Metastatic Pancreatic Carcinoma in the Ovary (tissue), 1 donor: ENCODE measurements around a stretch of chr3.

- PRO-cap: no peak
Observed at GRCh38 chr3:65619111-65619812, 419.5 kb downstream of the MAGI1 start.

GRCh38 chr3:65695996-65696352 is 342.7 kb downstream of the MAGI1 start:
- PRO-cap: no peak

DNA sequence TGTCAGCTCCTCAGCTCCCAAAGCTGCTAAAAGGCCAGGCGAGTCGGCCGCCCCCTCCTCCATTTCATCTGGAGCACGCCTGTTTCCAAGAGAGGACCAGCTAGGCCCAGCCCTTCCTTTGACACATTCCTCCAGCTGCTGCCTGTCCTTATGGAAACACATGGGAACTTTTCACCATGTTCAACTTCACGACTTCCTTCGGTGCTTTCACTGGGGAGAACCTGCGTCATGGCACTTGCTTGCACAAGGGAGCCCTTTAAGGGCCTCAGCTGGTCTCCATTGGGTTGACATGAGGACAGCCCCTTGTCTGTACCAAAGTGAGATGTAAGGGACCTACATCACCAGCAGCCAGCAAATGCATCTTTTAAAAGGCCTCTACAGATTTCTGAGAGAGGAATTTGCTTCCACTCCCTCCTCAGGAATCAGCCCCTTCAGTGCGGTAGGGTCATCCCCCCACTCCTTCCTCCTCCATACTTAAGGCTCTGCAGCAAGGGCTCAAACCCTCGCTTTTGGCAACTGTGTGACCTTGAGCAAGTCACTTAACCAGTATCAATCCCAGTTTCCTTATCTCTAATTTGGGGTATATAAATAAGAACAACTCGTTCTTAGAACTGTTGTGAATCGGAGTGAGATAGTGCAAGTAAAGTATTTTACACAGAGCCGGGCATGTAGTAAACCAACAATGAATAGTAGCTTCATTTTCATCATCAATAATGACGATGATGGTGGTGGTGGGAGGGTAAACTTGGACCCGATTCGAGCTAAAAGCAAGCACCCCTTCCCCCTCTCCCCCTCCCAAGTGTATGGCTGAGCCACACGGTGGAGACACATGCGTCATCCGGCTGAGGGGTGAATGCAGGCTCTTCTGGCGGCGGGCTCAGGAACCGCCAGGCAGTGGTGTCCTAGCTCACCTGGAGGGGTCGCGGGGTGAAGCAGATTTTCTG is 1.8 kb downstream of the MAGI1 start:
- PRO-cap: unidirectional peak, plus-strand start at position 837 of the sequence

- PRO-cap: no peak
Observed at GRCh38 chr3:66280376-66280739, 59.6 kb downstream of the SLC25A26 start.

DNA sequence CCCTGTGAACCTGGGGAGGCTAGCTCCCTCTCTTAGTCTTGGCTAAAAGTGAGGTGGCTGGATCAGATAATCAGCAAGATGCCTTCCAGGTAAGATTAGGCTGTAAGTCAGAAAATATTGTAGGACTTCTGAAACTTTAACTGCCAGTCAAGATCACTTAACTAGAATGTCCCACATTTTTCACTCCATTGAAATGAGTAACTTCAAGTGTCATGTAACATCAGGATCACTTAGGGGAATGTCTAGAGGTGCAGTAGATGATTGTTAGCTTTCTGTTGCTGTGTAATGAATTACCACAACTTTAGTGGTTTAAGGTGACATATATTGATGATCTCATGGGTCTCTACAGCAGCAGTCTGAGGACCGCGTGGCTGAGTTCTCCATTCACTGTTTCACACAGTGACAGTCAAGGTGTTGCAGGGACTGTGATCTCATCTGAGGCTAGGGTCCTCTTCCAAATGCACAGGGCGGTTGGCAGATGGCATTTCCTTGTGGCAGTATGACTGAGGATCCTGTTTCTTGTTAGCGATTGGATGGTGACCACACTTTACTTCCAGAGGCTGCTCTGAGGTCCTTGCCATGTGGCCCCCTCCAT is 82.7 kb downstream of the SLC25A26 start:
- PRO-cap: no peak

DNA sequence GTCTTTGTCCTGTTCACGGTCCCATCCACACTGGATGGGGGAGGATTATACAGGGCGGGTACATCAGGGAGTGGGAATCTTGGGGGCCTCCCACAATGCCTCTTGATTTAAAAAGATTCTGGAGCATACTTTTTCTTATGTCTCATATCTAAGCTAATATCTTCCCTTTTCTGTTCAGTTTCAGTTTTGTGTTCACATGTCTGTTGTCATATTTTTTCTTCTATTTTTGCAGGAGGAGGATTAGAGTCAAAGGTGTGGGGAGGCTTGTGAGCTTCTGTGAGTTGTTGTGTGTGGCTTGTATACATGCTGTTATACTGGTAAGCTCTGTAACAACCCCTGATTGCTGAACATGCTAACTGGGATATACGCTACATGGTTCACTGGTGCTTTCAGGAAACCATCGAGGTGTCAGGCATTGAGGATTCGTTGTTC is 83.4 kb downstream of the SLC25A26 start:
- PRO-cap: no peak

DNA sequence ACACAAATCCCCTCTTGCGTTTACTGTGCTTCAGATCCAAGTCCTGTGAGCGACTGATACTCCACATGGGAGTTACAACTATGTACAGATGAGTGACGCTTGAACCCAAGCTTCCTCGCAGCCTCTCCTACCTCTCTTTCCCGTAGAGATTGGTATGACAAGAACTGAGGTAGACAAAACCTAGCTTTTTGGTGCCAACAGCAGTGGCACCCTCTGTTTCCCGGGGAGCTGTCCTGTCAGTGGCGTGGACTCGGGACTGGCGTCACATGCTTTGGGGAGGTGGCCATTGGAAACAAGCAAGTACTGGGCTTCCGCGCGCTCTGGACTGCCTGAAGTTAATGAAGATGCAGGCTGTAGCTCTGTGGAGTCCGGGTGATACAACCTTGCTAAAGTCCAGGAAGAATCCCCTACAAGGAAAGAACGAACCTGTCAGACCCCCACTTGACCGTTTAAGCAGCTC is 120.7 kb downstream of the LRIG1 start:
- PRO-cap: no peak

- PRO-cap: no peak
Observed at GRCh38 chr3:66418248-66419109, 82.3 kb downstream of the LRIG1 start.

- PRO-cap: no peak
Observed at GRCh38 chr3:66448833-66449088, 52.1 kb downstream of the LRIG1 start.

- PRO-cap: no peak
Observed at GRCh38 chr3:66453216-66453966, 47.4 kb downstream of the LRIG1 start.

DNA sequence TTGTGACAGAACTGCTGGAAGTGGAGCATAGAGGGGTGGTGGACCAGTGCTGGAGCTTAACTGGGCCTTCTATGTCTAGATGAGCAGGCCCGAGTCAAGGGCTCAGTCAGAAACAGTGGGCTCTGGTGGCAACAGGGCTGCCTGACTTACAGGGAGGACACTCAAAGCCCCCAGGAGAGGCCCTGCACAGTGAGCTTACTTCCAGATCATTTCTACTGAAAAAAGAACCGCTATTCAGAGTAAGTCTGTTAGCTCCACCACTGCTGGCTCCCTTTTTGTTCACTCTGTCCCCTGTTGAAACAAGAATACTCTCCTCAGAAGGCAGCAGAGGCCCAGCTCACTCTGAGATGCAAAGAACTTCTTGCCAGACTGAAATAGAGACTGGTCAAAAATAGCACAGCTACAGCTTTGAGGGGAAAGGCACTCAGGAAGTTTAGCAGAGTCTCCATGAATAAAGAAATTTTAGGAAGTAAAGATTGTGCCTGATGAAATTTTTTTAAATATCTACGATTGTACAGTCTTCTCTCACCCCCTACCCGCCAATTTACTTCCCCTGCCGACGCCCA is 46.8 kb downstream of the LRIG1 start:
- PRO-cap: no peak

- PRO-cap: no peak
Observed at GRCh38 chr3:66972225-66972532, 25.9 kb upstream of the KBTBD8 start.

DNA sequence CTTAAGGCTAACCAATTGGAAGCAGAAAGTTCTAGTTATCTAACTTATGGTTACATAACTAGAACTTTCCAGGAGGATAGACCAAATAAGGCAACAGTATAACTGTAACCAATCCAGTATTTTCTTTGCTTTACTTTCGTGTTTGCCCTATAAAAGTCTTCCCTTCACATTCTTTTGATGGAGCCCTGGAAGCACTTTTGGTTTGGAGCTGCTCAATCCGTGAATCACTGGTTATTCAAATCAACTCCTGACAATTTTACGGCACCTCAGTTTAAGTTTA is 164.6 kb downstream of the SUCLG2 start:
- PRO-cap: no peak

DNA sequence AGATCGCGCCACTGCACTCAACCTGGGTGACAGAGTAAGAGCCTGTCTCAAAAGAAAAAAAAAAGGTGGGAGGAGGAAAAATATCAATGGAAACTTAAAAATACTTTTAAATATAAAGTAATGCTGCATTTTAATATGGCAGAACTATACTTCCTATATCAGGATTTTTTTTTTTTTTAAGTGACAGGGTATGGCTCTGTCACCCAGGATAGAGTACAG is 87.4 kb downstream of the SUCLG2 start:
- PRO-cap: no peak

DNA sequence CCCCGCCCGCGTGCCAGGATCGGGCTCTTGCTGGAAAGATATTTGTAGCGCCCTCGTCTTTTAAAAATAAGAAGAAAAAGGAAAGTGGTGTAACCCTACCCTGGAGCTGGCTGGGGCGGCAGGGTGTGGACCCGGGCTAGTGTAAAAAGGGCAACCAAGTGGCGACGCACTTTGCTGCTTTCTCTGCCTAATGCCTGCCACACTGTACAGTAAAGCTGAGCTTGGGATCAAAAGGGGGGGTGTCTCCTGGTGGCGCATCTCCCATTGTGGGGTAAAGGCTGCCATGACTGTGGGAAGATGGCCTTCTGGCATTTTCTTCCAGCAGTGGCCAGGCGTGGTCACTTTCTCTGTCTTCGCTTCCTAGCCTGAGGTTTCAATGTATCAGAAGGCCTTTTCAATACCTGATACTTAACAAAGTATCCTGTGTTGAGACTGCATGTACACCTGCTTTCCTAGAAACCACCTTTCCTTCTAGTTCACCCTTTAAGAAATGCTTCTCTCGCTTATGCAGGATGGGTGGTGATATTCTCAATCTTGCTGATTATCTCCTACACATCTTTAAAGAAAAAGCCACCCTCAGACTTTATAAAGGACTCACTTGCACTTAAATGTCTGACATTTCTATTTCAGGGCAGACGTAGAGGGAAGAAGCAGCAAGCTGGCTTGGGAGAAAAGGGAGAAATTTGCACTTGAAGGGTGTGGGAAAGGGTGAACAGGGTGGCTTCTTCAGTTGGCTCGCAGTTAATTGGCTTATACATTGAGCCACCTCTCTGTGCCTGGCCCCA is 969 bp downstream of the ARL6IP5 start:
- PRO-cap: bidirectional peak, plus-strand start outside the sequence, minus-strand start at position 747 of the sequence

- PRO-cap: no peak
Observed at GRCh38 chr3:69119108-69119733, 3.2 kb downstream of the LMOD3 start.

DNA sequence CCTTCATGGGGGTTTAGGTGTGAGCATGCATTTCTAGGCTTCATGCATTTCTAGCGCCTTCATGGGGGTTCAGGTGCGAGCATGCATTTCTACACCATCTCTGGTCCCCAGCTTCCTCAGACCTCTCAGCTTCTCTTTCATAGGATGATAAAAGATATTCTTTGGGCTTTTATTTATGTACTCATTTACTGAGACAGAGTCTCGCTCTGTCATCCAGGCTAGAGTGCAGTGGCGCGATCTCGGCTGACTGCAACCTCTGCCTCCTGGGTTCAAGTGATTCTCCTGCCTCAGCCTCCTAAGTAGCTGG is 115.1 kb upstream of the LMOD3 start:
- PRO-cap: no peak

GRCh38 chr3:69248222-69248907 is 126.0 kb upstream of the LMOD3 start:
- PRO-cap: no peak

DNA sequence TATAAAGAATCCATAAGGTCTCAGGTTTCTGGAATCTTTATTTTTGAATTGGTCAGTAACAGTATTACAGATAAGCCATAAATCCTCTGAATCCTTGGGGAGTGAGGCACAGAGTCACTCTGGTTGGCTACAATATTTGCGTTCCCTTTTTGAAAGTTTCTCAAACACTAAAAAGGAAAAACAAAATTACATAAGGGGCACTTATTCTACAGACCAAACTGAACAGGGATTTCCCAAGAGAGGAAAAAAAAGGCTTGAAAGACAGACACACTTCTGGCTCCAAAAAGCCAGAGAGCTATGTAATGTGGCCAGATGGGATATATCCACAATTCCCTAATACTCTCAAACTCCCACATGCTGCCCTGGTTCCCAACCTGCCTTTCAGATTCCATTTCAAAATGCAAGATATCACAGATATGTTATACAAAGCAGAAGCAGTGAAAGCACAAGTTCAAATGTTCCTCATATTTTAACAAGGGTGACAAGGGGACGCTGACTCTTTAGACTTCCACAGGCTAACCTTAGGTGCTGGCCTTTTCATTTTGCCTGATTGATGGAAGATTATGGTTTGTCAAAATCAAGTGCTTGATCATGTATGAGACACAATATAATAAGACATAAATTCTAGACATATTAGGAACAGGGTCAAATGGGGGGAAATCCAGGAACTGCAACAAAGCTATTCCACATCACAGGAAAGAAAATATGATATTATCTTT is 1.5 kb downstream of the FRMD4B start:
- PRO-cap: no peak

DNA sequence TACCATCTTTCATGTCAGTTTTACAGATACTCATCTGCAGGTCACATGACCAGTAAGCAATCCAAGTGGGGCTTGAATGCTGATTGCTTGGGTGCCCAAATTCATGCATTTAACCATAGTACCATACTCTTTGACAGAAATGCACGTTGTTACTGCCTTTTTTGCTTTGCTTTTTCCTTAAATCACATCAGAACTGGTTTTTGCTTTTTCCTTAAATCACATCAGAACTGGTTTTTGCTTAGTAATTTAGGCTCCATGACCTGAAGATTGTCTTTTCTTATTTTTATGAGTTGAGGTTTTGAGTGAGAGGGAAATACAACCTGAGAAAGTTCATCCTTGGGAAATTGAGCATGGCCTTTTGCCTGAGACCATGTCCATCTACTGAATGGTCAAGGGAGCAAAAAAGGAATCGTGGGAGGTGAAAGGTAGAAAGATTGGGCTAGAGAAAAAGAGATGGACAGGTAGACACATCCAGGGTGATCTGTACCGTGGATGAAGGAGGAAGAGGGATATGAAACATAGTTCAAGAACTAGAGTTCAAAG is 46.2 kb downstream of the MITF start:
- PRO-cap: no peak